Daoy (cell line): ENCODE results near the genes SIX3 and SIX2.

DNA sequence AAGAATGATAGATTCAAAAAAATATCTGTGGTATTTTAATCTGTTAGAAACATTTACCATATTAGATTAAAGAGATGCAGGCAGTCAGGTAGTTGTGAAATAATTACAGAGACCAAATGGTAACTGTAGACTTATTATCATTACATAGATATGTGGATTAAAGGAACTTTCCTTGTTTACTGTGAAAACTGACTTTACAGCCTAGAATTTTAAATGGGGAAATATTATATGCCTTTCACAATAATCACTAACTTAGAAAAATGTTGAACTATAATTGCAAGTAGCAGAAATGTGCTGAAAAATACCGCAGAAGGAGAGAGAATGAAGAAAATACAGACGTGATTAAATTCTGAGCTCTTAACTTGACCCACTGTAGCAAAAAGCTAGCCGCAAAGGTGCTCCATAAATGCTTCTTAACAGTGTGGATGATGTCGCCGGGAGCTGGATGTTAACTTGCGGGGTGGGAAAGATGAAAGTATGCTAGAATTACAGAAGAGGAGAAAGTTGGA is 52.4 kb downstream of the PPM1B start:
- RAMPAGE, long total RNA = no peak

DNA sequence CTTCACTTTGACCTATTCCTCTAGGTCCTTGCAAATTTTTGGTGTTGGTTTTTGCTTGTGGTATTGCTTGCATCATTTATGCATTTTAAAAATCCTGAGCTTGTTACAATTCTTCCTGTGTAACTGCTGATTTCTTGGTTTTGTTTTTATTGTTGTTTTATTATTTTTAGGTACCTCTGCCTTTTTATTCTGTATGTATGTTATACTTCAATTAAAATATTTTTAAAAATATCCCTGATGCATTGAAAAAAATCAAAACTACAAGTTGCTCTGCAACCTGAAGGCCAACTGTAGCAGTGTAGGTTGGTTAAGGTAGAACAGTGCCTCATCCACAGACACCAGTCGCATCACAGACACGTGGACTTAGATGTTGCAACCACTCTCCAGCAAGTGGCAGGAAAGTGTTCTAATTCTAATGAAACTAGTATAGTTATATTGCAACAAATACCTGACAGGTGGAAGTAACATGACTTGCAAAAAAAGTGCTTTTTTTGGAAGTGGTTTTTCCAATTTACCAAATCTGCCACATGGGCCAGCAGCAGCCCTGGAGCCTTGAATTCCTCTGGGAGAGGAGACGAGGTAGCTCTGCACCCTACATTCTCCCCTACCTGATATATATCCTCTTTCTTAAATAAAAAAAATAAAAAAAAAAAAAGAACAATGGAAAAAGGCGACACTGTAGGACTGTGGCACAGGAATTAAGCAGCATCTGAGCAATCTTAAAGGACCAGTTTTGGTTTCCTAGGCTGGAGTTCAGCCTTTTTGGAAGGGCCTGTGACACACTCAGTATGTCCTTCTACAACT is 28.4 kb upstream of the SLC3A1 start:
- RAMPAGE, long total RNA = no peak

- RAMPAGE, long total RNA = no peak
Measured at GRCh38 chr2:44399514-44399934, 37.8 kb downstream of the CAMKMT start.

- RAMPAGE, long total RNA = no peak
Measured at GRCh38 chr2:44941136-44941593, 337 bp upstream of the SIX3 start.

DNA sequence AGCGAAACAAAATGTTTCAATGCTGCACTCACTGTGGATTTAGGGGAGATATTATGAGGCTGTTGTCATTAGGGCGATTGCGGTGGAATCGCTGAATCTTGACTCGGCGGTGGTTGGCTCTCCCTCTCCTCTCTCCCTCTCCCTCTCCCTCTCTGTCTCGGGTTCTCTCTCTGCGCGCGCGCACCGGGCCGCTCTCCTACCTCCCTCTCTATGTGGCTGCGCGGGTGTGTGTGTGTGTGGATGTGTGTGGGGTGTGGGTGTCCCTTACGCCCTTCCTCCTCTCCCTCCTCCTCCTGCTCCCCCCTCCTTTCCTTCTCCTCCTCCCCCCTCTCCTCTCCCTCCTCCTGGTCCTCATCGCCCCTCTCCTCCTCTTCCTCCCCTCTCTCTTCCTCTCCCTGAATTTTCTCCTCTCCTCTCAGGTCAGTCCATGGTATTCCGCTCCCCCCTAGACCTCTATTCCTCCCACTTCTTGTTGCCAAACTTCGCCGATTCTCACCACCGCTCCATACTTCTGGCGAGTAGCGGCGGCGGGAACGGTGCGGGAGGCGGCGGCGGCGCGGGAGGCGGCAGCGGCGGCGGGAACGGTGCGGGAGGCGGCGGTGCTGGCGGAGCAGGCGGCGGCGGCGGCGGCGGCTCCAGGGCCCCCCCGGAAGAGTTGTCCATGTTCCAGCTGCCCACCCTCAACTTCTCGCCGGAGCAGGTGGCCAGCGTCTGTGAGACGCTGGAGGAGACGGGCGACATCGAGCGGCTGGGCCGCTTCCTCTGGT is at the start of gene SIX3:
TSS of gene SIX3 (plus strand) at position 25 of the 767 bp plus-strand sequence.
- RAMPAGE, long total RNA = no peak

GRCh38 chr2:45008540-45009310 is 527 bp downstream of the SIX2 start:
- RAMPAGE, long total RNA = no peak

GRCh38 chr2:45009311-45010563 is at the start of gene SIX2:
Gene SIX2 (minus strand): TSS chr2:45009452.
- RAMPAGE, long total RNA = no peak

DNA sequence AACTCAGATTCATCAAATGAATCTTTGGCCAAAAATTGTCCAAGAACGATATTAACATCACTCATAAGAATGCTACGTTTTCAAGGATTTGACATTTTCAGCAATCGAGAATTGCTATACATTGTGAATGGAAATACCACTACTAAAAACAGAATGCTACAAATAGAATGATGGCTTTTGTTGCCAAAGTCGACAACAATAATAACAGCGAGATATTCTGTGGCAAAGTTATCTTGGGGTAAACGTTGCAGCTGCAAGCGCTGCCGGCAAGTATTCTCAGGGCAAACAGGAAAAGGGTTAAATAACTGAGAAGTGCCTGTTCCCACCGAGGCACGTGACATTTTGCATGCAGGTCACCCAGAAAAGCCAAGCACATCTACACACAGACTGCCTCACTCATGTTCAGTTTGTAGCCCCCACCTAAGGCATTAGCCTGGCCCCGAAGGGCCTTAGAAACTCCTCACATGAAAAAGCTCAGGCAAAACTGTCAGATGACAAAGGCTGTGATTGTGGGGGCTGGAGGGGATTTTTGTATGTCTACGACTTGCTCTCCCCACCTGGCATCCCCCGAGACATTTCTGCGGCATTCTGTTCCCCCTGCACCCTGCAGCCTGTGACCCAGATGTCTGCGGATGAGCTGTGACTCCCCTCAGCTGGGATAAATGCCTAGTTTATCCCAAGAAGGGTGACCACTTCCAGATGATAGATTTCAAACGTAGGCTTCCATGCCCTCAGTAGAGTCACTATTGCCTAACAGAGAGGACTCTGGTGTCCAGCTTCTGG is 215.1 kb upstream of the SIX2 start:
- RAMPAGE, long total RNA = no peak

DNA sequence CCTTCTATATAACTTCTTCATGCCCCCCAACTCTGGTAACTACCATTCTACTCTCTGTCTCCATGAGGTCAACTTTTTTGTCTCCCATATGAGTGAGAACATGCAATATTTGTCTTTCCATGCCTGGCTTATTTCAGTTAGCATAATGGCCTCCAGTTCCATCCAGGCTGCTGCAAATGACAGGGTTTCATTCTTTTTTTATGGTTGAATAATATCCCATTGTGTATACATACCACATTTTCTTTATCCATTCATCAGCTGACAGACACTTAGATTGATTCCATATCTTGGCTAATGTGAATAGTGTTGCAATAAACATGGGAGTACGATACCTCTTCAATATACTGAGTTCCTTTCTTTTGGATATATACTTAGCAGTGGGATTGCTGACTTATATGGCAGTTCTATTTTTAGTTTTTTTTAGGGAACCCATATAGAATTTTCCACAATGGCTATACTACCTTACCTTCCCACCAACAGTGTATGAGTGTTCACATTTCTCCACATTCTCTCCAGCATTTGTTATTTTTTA is 112.4 kb downstream of the SRBD1 start:
- RAMPAGE, long total RNA = no peak

DNA sequence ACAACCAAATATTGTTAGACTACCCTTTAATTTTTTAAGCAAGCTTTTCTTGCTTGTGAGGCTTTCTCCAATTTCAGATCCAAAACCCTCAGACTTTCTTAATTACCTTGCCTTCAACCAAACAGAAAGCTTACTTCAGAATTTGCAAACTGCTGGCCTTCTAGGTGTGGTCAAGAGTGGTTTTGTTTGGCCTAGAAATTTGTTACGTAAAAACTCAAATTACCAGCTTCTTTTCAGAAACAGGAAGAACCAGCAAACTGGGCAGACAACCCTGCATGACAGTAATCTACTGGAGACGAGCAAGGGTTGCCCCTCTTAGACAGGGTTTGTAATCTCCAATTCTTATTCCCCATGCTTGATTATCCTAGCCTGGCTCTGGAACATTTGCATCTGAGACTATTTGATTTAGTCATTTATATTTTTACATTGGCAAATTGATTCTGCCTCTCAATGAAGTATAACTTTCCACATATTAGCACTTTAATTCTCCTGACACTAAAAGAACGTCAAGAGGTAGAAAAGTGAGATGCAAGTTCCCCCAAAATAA is 27.0 kb downstream of the SRBD1 start:
- RAMPAGE, long total RNA = no peak

- RAMPAGE, long total RNA = no peak
Measured at GRCh38 chr2:45639463-45639879, 12.0 kb upstream of the PRKCE start.

- RAMPAGE, long total RNA = no peak
Measured at GRCh38 chr2:45651067-45651408, 437 bp upstream of the PRKCE start.

- RAMPAGE, long total RNA = no peak
Measured at GRCh38 chr2:45743242-45743864, 91.9 kb downstream of the PRKCE start.

DNA sequence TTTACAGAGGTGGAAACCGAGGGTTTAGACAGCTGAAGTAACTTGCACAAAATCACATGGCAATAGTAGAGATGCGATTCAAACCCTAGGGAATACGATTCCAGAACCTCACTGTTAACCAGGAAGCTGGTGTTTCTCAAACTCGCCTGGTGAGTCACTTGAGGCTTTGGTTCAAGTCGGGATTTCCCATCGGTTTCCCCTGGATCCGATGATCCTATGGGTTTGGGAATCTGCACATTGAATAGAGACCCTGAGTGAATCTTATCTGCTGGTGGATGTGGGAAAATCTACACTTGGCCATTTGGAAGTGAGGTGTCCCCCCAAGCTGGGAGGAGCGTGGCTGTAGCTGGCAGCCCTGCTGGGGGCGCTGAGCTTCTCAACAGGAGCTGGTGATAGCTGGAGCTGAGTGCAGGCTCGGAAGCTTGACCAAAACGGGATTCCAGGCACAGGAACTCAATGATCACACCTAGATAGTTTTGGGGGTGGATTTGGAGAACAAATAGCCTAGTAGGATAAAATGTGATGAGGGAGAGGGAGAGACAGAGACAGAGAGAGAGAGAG is 135.4 kb downstream of the PRKCE start:
- RAMPAGE, long total RNA = no peak

DNA sequence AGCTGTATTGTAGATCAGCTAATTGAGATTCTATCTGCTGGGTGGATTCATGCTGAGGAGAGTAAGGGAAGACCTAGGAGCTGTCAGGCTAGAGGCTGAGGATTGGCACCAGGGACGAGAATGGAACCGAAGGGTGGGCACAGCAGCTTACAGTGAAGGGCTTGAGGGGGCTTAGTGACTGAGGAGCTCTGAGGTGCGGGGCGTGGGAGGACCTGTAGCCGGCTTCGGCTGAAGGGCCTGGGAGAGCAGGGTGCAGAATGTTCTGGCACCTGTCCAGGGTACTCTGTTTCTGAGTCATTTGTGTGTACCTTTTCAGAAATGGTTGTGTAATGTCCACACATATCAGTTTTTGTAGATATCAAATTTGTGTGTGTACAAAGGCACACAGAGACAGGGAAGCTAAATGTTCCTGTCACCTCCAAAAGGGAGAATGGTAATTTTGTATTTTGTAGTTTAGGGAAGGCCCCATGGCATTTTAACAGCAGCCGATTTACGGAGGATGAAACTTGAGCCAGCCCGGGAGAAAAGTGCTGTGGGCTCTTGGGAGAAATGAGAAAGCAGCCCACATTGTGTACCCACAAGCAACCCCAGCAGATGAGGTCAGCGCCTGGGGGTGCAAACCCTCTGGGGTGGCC is 170.5 kb downstream of the PRKCE start:
- RAMPAGE, long total RNA = no peak

DNA sequence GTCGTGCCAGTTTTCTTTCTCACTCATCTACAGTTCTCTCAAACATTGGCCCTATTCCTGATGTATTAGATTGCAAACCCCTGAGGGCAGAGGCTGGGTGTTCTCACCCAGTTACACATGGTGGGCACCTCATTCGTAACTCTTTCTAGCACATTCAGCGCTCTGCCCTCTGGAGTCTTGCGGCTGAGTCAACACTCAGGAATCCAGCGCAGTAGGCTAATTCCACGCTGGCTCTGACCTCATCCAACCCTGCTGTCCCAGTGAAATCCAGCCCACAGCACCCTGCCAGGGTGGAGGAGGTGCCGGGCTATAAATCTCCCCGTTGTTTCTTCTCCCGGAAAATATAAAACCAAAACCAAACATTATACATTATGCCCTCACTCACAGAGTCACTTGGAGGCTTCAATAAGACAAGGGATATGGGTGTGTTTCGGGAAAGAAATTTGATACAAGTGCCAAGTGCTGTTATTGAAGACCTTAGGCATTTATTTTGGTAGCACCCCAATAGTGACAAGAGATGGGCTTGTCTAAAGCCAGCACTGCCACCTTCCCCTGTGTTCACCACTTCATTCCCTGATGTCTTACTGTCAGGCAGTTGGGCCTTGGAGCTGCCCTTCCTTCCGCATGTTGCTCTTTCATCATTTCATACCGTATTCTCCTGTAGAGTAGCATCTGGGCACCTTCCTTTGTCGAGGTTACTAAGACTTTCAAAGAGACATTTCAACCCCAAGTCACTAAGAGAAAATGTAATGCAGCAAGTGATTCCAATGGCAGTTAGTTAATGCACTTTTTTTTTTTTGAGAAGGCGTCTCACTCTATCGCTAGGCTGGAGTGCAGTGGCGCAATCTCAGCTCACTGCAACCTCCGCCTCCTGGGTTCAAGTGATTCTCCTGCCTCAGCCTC is 287.6 kb downstream of the PRKCE start:
- RAMPAGE, long total RNA = no peak

- RAMPAGE, long total RNA = no peak
Measured at GRCh38 chr2:46002572-46002943, 294.6 kb upstream of the EPAS1 start.

GRCh38 chr2:46026998-46027471 is 270.2 kb upstream of the EPAS1 start:
- RAMPAGE, long total RNA = no peak

GRCh38 chr2:46097583-46098288 is 199.5 kb upstream of the EPAS1 start:
- RAMPAGE, long total RNA = no peak

DNA sequence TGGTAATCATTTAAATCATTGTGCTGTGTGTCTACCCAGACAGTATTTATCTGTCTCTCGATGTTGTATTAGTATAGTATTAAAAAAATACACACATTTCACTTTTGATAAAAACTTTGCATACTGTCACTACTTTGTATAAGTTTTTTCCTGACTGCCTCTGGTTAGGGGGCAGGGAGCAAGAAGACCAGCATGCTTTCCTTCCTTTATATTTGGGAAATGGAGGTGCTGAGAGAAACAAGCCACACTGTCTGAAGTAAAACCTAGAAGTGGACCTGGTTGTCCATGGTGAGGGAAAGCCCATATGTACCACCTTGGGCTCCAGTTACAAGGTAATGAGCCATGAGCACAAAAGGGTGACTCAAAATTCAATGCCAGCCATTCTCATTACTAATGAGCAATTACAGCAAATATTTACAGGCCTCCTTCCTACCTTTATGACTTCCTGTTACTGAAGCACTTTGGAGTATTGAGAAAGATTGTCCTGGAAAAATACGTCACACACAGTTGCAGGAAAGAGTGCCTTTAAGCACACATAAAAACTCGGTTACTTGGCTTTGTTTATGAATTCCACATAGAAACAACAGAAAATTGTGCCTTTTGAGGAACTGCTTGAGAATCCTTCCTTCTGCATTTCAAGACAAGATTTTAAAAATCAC is 9.1 kb downstream of the EPAS1 start:
- RAMPAGE, long total RNA = no peak